Mesenchymal stem cell of the bone marrow (primary cell): ENCODE measurements around the genes LONP2 and N4BP1.

DNA sequence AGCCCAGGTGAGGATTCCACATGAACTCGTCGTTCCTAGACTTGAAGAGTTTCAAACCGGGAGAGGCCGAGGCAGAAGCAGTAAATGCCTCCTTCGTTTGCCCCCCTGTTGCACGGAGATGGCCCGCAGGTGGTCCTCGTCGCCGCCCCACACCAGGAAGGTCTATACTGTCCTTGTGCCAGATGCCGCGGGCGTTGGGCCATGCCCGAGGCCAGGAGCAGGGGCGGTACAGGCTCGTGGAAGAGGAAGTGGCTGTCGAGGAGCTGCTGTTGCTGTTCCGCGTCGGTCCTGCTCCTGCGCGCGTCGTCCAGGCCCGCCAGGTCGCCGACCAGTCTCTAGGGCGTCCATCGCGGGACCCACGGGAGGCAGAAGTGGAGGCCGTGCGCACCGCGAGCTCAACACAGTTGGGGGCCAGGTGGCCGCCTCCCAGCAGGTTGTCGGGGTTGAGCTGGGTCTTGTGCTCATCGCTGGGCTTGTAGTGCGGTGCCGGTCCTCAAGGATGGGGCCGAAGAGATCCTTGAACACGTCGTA, 12.9 kb upstream of the C16orf87 start:
- CAGE, long polyA plus RNA = no peak

- CAGE, long polyA plus RNA = no peak
Observed at GRCh38 chr16:46853977-46854358, 23.0 kb upstream of the C16orf87 start.

DNA sequence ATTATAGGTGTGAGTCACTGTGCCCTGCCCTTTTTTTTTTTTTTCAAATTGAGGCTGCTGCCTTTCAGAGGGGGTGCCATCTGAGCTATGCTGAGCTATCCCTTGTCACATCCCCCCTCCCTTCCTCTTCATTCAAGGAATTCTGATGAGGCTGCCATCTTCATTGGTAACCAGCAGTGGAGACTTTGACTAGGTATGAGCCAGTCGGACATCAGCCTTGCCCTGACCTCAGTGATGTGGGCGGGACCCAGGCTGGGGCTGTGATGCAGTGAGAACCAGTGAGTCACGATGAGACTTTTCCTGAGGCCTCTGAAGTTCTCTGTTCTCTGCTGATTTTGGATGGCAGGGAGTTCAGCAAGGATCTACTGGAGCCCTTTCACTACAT, 24.4 kb upstream of the GPT2 start:
- CAGE, long polyA plus RNA = no peak

DNA sequence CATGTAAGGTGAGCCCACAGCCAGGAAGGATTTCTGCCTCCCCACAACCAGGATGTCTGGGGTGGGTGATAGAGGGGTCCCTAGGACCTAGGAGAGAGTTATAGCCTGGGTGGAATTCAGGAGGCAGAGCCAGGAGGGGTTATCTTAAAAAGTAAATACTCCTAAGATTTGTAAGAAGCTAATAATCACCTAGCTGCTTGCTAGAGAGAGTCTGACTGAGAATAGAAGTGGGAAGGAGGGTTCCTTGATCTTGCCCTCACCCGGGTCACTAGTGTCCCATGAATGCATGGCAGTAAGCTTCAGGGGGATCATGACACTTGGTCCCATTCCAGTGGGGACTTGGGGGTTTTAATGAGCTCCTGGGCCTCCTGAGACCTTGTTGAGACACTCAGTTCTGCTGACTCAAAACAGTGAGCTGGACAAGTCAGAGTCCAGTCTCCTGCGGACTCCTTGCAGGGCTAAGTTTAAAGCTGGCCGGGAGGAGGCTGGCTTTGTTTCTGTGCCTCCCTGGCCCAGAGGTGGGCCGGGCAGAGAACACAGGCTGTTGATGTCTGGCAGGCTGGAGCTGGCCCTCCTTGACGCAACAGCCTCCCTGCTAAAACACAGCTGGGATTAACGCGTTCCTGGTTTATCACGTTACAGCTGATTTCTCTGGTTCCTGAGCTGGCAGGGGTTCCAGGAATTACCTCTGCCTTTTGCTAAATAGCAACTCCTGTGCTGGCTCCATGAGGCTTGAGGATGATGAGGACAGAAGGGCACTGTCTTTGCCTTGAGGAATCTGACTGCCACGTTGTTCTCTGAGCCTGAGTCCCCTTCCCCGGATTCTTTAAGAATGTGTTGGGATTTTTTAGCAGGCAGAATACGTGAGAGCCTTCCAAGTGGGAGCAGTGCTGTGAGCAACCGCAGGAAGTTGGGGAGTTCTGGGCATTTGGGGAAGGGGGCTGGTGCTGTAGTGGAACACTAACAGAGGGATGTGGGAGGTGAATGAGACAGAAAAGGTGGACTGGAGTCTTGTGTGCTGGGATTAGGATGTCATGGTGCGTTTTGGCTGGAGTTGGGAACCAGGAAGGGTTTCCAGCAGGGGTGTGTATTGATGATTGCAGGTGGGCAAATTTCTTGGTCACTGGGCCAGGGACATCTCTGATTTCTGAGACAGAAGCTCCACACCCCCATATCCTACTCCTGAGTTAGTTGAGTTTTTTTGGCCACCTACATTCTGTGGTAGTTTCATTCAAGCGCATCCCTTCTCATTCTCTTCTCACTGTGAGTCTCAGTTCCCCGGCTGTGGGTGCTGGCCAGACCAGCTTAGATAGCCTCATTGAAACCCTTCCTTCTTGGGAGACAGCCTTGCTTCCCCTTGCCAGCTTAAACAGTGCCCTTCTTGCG, 2.0 kb downstream of the GPT2 start:
- CAGE, long polyA plus RNA = no peak

GRCh38 chr16:46889926-46890319, 5.8 kb downstream of the GPT2 start:
- CAGE, long polyA plus RNA = no peak

DNA sequence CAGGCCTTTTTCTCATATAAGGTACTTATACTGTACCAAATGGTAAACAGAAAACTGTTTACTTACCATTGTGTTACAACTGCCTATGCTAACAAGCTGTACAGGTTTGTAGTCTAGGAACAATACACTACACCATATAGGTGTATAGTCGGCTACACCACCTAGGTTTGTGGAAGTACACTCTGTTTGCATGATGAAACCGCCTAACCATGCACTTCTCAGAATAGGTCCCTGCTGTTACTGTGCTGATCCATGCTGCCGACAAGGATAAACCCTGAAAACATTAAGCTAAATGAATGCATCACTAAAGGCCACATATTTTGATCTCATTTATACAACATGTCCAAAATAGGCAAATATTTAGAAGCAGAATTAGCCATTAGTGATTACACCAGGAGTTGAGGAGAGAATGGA, 18.9 kb downstream of the DNAJA2 start:
- CAGE, long polyA plus RNA = no peak

DNA sequence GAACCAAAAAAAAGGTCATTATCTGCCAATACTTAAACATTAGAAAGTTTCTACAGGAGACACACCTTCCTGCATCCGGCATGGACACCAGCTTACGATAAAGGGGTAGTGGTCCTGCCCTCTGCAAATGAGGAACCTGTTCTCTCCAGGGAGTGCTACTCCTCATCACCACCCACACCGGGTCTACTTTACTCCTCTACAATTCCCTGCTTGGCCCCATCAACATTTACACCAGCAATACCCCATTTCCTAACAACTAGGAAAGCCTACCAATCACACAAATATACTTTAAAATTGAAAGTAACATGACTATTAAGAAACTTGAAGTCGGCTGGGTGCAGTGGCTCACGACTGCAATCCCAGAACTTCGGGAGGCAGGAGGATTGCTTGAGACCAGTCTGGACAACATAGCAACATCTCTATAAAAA, 15.7 kb downstream of the DNAJA2 start:
- CAGE, long polyA plus RNA = no peak

DNA sequence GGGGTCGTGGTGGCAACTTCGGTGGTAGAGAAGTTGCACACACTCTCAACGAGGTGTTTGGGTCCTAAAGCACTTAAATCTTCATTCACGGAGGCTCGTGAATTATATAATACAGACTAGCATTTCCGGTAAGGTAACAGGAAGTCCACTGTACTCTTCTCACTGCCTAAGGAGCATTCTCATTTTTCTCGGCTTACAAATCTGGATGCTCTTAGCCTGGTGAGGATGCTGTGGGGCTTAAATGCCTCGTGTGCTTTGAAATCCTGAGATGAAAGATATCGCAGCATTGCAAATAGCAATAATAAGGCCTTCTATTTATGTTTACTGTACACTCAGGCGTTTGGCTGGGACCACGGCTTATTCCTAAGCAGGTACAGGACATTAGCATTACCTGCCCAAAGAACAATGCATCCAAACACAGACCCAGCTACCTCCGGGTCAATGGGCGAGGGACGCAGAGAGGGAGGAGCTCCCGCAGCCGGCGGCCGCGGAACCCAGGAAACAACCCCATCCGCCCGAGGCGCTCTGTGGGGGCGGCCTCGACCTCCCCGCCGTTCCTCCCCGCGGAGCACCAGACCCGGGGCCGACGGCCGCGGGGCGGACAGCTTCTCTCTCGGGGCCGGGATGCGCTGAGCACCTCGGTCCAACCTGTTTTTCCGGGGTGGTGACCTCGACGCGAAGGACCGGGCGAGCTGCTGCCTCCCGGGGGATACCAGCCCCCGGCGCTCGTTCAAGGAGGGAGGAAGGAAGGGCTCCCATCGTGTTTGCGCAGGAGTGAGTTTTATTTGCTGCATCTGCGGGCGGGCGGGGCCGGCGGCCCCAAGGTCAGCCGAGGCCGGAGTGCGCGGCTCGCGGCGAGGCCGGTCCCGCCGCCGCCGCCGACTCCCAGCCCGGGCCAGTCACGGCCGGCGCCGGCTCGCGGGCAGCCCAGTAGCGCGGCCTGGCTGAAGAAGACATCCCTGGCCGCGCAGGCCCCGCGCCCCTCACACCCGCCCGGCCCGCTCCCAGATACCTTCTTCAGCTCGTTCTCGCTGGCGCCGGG, 670 bp downstream of the DNAJA2 start:
- CAGE, long polyA plus RNA = no peak

GRCh38 chr16:47361862-47362683, 98.8 kb downstream of the ITFG1 start:
- CAGE, long polyA plus RNA = no peak

DNA sequence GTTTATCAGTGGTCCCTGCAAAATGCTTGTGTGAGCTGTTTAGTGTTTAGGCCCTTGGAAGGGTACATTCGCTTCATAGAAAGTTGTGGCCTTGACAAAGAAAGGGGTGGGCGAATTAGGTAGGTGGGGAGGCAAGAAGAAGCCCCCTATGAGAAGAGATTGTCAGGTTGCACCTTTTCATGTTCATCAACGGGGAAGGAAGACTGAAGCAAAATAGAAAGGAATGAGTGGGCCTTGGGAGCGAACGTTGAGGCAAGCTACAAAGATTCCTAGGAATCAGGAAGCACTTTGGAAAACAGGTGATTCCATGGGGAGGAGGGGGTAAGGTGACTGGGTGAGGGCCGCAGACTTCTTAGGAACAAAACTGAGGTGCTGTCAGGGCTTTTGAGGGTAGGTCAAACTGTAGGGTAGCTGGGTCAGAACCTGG, 614 bp downstream of the ITFG1 start:
- CAGE, long polyA plus RNA = no peak

- CAGE, long polyA plus RNA = no peak
Observed at GRCh38 chr16:47592836-47593172, 131.7 kb downstream of the PHKB start.

- CAGE, long polyA plus RNA = no peak
Observed at GRCh38 chr16:48116570-48116892, 39.3 kb downstream of the ABCC12 start.

- CAGE, long polyA plus RNA = no peak
Observed at GRCh38 chr16:48244112-48245166, at the start of gene LONP2. Gene LONP2, plus strand, starts transcription at chr16:48244300.

- CAGE, long polyA plus RNA = no peak
Observed at GRCh38 chr16:48542092-48542413, 67.9 kb downstream of the N4BP1 start.

DNA sequence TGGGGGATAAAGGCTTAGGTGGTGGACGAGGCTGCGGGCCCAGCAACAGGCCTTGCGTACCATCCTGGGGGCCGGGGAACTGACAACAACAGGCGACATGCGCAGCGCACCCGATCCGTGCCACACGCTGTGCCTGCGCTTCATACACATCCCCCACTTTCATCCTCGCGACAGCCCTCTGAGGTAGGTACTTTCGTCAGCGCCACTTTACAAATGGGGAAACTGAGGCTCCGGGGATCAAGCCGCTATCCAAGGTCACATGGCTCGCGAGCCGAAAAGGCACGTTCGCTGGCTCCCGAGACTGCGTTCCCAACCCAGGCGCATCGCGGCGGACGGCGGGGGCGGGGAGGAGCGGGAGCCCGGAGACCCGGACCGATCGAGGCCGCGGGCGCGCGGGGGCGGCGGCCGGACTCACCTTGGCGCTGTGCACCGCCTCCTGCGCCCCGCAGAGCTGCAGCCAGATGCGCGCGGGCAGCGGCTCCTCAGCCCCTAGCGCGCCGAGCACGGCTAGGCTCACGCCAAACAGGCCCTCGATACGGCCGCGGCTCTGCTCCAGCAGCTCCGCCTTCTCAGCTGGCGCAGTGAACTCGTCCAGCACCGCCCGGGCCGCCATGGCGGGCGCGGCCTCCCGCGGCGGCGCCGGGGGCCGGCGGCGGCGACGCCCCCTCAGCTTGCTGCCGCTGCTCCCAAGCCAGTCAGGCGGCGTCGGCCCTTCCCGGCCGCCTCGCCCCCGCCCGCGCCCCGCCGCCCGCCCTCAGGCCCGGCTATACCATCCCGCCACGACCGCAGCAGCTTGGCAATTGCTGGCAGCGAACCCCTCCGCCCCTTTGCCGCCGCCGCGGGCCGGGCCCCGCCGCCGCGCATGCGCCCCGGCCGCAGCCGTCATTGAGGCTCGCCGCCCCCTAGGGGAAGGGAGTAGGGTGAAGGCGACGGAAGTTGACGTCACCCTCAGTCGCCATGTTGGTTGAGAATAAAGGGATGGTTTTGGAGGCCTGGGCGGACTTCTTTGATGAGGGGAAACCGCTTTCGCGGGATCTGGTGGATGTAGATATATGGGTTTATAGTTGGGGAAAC, at the start of gene N4BP1:
TSS of gene N4BP1 (minus strand) at position 821 of the 1,074 bp plus-strand sequence.
- CAGE, long polyA plus RNA = no peak

- CAGE, long polyA plus RNA = no peak
Observed at GRCh38 chr16:49557097-49557576, 183.5 kb downstream of the C16orf78 start.

- CAGE, long polyA plus RNA = no peak
Observed at GRCh38 chr16:49838309-49839652, 17.1 kb downstream of the ZNF423 start.

- CAGE, long polyA plus RNA = no peak
Observed at GRCh38 chr16:50153324-50153789, 251 bp downstream of the TENT4B start.

GRCh38 chr16:50245102-50246283, 20.9 kb upstream of the ADCY7 start:
- CAGE, long polyA plus RNA = no peak

DNA sequence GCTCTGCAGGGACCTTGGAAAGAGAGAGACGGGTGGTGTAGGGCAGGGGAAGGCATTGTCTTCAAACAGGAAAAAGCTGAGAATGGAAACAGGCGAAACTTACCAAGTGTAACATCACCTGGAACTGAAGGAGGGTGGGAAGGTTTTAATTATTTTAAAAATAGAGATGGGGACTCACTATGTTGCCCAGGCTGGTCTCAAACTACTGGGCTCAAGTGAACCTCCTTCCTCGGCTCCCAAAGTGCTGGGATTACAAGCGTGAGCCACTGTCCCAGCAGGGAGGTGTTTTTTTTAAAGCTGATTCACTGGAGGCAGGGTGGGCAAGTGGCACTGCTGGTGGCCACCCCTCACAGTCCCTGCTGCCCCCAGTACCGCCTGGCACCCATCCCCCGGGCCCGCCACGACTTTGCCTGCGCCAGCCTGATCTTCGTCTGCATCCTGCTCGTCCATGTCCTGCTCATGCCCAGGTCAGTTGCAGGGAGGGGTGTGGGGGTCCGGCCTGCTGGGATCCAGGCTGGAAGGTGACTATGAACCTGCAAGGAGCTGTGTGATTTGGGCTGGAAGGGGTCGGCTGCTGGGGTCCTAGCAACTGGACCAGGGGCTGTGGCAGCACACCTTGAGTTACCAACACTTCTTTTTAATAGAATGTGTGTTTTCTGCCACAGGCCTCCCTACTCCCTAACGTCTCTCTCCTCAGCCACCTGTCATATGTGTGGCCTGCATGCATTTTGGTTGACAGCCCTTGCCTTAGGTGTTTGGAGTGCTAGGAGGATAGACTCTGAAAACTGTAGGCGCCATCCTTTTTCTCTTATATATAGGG, 40.5 kb downstream of the ADCY7 start:
- CAGE, long polyA plus RNA = no peak